Mesothelial cell of epicardium (in vitro differentiated cells): ENCODE results near the genes CCR8 and ZNF620.

GRCh38 chr3:39143146-39143807, 10.1 kb downstream of the CSRNP1 start:
- PRO-cap: no peak

DNA sequence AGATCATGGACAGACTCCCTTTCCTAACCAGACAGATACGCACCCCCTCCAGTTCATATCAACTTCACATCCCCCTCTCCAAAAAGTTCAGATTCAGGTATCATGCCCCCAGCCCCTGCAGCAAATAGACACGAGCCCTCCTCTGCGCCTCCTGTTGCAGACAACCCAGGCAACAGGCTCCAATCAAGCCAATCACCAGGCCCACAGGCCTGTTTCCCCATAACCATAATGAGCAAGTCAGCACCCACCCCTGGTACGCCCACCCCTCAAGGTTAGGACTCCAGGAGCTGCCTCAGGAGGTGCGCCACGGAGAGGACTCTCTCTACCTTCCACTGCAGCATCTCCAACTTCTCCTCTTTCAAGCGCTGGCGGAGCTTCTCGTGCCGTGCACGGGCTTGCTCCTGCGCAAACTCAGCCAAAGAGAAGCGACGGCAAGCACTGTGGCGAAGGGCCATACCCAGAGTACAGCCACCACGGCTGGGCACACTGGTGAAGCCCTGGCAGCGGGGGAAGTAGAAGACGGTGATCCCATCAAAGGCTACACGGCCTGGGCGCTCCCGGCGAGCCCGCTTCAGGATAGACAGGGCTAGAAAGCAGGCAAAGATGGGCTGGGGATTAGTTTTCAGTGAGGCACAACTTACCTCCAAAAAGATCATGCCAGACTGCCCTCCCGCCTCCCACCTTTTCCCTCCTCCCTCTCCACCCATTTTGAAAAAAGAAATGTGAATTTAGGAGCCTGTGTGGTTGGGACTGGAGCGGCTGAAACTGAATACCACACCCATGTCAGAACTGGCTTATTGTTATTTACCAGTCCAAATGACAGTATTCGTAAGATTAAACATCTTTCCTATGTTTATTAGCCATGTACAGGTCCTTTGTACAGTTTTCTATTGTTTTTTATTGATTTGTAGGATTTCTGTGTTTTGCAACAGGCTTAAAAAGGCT, 8.4 kb downstream of the CSRNP1 start:
- PRO-cap: no peak

GRCh38 chr3:39145851-39146437, 7.4 kb downstream of the CSRNP1 start:
- PRO-cap: no peak

- PRO-cap: no peak
Observed at GRCh38 chr3:39329369-39329883, at the start of gene CCR8. TSS of gene CCR8 (plus strand) at chr3:39329709.

- PRO-cap: no peak
Observed at GRCh38 chr3:39410823-39411401, 4.4 kb downstream of the RPSA start.

DNA sequence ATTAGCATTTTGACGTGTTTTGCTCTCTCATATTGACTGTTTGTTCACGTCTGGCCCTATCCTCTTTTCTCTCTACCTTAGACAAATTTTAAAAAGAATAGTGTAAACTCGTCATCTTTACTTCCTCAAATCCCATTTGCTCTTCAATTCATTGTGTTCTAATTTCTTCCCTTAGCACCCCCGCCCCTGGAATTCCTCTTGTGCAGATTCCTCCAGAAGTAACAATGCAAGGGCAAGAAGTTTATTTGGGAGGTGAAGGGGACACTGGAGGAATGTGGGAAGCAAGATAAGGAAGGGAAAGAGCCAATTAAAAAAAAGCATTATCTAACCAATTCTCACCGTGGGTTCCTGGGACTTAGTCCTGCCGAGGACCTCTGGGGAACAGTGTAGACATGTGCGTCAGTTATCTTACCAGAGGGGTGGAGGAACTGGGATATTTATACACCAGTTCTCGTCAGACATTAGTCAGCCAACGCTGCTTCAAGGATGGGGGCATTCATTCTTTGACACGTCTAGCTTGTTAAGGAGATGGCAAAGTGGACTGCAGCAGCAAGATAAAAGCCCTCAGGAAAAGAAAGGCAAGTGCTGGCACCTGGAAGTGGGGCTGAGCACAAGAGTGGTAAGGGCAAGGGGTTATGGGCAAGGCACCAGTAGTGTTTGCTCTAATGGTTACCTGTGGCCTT, 38.8 kb downstream of the MOBP start:
- PRO-cap: no peak

DNA sequence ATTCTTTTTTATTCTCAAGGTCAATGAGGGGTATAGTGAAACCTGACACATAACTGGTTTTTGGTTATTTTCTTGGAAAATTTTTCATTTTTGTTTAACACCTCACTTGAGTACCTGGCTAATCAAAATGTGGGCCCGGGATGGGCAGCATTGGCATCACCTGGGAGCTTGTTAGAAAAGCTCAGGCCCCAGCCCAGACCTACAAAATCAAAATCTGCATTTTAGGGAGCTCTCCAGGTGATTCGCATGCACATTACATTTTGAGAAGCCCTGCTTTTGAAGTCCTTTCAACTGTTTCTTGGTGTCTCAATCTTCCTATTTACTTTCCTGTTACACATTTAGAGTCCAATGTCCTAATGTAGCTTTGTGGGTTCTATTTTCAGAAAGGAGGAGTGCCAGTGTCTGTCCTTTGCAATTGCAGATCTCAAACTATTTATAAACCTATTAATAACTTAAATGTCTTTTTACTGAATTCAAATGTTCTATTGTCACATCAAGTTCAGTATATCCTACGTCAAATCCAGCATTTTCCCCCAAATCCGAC, 27.9 kb upstream of the MYRIP start:
- PRO-cap: no peak

GRCh38 chr3:40299502-40300256, 9.8 kb upstream of the EIF1B start:
- PRO-cap: no peak

- PRO-cap: no peak
Observed at GRCh38 chr3:40310721-40311346, 1.3 kb downstream of the EIF1B start.

DNA sequence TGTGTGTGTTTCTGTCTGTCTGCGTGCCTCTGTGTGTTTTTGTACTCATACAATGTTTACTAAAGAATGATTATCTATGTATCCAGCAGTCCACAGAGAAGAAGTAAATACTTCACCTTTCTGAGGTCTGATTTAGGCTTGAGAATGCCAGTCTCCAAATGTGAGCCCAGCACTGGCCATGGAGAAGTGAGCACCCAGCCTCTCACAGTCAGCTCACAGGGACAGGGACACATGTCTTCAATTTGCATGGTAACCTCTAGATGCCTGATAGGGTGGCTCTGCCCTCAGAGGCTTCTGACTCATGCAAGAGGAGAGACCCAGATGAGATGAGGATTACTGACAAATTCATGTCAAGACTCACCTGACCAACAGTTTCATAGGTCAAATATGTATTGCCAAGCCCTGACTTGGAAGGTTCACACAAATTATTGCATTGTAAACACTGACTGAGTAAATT, 31.0 kb downstream of the ENTPD3 start:
- PRO-cap: no peak

DNA sequence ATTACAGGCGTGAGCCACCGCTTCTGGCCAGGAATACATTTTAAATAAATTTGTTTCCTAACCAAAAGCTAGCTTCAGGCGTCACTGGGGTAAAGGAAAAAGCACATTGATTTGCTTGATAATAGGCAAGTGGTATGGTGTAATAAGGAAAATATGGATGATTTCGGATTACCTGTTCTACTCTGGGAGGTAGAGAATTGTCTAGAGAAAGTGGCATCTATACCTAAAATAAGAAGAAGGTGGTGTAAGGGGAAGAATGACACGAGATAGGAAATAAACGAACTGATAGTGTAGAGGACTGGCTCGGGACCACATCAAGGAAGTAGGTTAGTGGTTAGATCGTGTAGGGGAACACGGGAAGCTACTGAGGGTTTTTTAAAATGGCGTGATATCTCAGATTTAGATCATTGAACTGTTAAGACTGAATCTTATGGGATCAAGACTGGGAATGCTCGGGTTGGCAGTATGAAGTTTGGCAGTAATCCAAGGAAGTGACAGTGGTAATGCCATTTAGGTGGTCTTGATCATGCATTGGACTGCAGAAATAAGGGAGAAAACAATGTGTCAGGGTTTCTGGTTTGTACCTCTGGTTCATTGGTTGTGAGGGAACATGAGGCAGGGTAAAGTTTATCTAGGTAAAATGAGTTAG, 7.2 kb downstream of the RPL14 start:
- PRO-cap: no peak

DNA sequence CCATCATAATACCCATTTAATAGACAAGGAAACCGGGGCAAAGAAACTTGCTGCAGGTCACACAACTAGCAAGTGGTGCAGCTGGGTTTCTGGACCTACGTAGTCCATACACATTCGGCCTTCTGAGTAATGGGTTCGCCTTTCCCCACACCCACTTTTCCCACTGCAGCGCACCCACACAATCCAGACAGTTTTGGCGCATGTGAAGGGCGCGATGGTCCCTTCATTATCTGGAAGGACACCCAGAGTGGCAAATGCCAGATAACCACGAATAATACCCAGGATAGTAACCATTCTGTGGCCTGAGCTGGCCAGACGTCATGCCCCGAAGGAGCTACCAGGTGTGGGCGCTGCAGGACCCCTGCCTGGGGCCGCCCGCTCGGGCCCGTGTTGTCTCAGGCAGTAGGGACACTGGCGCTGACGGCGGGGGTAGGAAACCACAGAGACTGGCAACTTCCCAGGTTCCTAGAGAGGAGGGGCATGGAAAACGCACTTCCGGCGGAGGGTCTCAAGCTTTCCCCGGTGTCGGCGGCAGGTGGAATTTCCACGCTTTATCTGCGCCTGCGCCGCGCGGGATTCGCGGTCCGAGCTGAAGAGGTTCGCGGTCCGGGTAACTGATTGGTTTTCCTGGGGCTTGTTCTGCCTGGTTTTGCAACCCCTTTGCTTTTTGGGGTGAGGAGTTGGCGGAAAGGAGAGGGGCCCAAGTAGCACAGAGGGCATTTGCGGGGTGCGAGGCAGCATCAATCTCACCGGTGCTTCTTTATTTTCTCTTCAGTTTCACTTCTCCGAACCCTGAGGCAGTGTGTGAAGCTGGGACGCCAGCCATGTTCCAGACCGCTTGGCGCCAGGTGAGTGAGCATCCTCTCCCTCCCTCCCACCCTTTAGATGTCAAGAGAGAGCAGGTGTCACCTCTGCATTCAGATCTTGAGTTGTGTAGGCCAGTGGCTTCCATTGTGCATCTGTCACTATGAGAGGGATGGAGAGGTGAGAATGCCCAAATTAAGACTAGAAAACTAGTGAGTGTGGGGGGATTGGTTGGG, at the start of gene ZNF620:
Gene ZNF620, plus strand, starts transcription at position 511 of the 1,040 bp plus-strand sequence.
- PRO-cap: bidirectional peak, plus-strand start at position 560 of the sequence, minus-strand start at position 406 of the sequence

- PRO-cap: no peak
Observed at GRCh38 chr3:40542291-40542902, 17.6 kb downstream of the ZNF621 start.

DNA sequence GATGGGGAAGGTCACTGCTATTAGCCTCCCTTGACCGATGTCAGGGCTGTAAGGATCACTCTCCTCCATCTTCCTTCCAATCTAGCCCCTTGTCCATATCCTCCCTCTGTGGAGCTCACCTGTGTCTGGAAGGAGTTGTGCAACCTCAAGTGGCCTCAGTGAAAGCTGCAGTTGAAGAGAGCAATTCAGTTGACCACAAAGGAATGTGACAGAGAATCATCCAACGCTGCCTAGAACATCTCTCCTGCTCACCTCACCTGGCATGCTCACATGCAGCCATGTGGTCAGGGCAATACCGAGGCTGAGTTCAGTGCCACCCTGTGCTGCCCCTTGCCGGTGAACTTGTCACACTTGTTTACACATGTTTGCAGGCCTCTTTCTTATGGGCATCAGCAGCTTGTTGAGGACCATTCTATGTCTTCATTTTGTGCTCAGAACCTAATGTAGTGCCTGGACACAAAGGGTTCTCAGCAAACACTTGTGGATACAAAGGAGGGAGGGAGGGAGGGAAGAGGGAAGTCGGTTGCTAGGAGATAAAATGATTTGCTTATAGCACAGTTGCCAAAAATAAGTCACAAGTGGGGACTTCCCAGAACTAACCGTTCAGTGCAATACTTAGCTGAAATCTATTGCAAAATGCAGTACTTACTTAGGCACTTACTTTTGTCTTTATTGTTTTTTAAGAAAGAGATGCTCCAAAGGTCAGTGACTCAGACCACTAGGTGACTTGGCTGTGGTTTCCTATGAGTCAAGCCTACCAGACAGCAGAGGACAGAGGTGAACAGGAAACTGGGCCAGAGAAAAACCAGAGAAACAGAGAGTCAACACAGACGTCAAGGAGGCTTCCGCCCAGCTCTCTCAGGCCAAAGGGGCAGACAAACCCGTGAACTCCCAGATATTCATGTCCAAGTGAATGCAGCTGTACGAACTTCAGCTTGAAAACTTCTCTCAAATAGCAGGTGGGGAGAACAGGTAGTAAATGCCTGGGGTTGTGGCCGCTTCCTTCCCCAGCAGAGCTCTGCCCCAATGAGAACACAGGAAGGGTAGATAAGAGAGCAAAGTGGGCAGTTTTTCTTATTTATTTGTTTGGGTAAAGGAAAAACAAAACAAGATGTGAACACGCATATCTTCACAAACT, 227.8 kb upstream of the CTNNB1 start:
- PRO-cap: no peak

- PRO-cap: no peak
Observed at GRCh38 chr3:41117376-41118101, 81.8 kb upstream of the CTNNB1 start.

GRCh38 chr3:41231865-41232763, 32.8 kb downstream of the CTNNB1 start:
- PRO-cap: no peak

GRCh38 chr3:41243621-41244535, 44.6 kb downstream of the CTNNB1 start:
- PRO-cap: no peak

DNA sequence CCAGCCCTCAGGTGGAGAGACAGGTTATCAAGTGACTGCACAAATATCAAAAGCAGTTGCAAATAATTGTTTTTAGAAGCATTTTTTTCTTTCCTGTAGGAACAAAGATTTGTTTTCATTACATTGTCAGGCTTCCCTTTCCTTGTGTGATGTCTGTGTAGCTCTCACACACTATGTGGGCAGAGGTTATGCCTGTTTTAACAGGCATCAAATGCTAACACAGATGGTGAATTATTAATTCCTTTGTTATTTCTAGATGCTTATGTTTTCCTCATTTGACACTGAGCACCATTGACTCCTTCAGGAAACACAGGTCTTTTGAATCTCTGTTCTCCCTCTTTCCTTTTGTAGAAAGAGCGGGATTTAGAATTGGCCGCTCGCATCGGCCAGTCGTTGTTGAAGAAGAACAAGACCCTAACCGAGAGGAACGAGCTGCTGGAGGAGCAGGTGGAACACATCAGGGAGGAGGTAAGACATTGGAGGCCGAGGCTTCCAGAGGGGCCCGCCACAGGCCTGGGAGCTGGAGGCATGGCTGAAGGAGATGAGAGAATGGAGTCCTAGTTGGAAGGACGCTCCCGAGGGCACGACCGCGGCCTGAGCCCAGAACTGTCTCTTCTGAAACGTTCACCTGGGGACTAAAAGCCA, 81.5 kb downstream of the CCK start:
- PRO-cap: no peak

DNA sequence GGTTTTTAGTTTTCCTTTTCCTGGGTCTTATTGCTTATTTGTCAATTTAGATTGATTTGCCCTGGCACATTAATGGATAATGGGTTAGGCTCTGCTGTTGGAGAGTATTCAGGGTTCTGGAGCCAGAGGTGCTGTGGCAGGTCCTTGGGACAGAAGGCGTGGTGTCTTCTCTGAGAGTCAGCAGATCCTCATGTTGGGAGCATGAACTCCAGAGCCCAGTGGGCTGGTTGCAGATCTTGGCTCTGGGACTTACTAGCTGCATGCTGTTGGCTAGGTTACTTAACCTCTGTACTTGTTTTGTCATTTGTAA, 77.7 kb downstream of the CCK start:
- PRO-cap: no peak

GRCh38 chr3:42223995-42224530, 41.9 kb downstream of the CCK start:
- PRO-cap: no peak